Bile duct (tissue), 1 donor: Measurements from ENCODE around the genes TMBIM4, HELB and DYRK2.

- PRO-cap: unidirectional peak, minus-strand start at chr12:63845126
Measured at GRCh38 chr12:63844949-63845259, 404 bp downstream of the SRGAP1 start.

- PRO-cap: no peak
Measured at GRCh38 chr12:63845591-63846186, 1.2 kb downstream of the SRGAP1 start.

DNA sequence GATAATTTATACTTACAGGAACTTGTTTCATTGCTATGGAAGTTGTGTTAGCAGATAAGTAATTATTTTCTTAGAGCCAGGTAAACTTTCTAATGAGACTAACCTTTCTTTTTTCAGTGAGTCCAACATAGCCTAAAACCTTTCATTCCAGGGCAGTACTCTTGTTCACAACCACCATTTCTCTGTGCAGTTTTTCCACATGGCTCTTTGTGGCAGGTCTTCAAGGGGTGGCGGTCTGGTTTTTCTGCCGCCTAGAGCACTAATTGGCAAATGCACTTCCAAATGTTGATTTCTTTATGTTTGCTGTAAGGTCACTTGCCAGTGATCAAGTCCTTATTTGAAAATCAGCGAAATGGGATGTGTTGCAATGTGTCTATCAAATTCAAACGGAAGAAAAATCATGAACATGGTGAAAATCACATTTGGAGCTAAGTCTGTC lies 1.7 kb downstream of the SRGAP1 start:
- PRO-cap: no peak

GRCh38 chr12:63917849-63918135 lies 73.3 kb downstream of the SRGAP1 start:
- PRO-cap: no peak

GRCh38 chr12:63940190-63940844 lies 95.8 kb downstream of the SRGAP1 start:
- PRO-cap: no peak

- PRO-cap: no peak
Measured at GRCh38 chr12:64596295-64596834, 13.9 kb upstream of the RASSF3 start.

GRCh38 chr12:64611869-64612333 lies 1.6 kb downstream of the RASSF3 start:
- PRO-cap: no peak

DNA sequence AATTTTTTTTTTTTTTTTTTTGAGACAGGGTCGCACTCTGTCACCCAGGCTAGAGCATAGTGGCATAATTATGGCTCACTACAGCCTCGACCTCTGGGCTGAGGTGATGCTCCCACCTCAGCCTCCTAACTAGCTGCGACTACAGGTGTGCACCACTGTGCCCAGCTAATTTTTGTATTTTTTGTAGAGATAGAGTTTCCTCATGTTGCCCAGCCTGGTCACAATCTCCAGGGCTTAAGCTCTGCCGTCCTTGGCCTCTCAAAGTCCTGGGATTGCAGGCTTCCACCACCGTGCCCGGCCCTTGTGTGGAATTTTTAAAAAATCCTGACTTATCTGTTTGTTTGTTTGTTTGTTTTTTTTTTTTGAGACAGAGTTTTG lies 73.8 kb downstream of the RASSF3 start:
- PRO-cap: no peak

- PRO-cap: no peak
Measured at GRCh38 chr12:64796071-64796694, 28.3 kb upstream of the TBC1D30 start.

DNA sequence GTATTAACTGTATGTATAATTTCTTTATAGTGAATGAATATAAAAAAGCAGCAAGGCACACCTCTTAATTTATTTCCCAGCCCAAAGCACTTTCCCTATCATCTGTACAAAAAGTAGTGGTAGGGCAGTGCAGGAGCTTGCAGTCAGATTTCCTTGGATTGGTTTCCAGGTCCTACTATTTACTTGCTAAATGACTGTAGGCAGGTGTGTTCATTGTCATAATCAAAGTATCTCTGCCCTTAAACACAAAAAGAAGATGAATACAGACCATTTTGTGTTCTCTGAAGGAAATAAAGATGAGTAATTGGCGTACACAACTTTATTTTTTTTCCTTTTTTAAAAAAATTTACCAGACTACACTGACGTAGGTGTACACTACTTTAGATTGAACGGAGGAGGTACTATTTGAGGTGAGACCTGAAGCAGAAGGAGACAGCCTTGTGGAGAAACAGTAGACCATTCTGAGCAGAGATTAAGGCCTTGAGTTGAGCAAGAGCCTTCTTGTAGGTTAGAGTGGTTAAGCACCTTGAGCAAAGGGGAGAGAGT lies 2.3 kb downstream of the LEMD3 start:
- PRO-cap: no peak

GRCh38 chr12:65640348-65641020 lies 183.8 kb upstream of the HMGA2 start:
- PRO-cap: no peak

- PRO-cap: no peak
Measured at GRCh38 chr12:65740972-65741981, 83.0 kb upstream of the HMGA2 start.

- PRO-cap: unidirectional peak, minus-strand start at chr12:65742566
Measured at GRCh38 chr12:65741982-65743094, 81.9 kb upstream of the HMGA2 start.

DNA sequence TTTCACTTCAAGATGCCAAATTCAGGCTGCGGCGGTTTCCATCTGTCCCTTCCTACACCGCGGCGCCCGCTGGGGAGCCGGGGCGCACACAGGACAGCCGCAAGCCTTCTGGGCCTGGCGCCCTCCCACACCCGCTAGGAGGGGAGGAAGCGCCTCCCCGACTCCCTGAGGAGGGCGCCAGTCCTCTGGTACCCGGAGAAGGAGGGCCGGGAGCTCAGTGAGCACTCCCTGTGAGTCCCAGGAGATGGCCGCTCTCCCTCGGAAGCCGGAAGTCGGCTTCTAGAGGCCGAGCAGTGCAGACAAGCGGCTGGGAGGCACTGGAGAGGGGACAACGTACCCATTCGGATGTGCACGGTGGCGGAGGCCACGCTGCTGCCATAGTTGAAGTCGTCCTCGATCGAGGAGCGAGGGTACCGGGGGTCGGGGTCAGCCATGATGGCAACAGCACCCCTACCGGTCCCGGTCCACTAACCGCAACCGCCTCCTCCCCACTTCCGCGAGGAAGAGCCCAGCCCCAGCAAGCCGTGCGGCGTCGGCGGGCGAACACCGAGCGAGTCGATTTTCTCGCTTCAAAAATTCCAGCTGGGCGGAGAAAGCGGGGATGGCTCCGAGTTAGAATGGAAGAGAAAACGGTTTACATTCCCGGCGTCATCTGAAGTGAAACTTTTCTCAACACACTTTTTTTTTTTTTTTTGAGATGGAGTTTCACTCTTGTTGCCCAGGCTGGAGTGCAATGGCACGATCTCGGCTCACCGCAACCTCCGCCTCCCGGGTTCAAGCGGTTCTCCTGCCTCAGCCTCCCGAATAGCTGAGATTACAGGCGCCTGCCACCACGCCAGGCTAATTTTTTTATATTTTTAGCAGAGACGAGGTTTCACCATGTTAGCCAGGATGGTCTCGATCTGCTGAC lies at the start of gene TMBIM4:
TSS of gene TMBIM4 (minus strand) at position 479 of the 910 bp plus-strand sequence.
- PRO-cap: bidirectional peak, plus-strand start at position 195 of the sequence, minus-strand start at position 164 of the sequence; bidirectional peak, plus-strand start at position 520 of the sequence, minus-strand start at position 469 of the sequence

GRCh38 chr12:66301973-66303179 lies at the start of gene HELB:
TSS of gene HELB (plus strand) at chr12:66302493.
- PRO-cap: bidirectional peak, plus-strand start at chr12:66302575, minus-strand start at chr12:66302329; unidirectional peak, minus-strand start at chr12:66302925

- PRO-cap: no peak
Measured at GRCh38 chr12:67031950-67032590, 237.1 kb upstream of the CAND1 start.

DNA sequence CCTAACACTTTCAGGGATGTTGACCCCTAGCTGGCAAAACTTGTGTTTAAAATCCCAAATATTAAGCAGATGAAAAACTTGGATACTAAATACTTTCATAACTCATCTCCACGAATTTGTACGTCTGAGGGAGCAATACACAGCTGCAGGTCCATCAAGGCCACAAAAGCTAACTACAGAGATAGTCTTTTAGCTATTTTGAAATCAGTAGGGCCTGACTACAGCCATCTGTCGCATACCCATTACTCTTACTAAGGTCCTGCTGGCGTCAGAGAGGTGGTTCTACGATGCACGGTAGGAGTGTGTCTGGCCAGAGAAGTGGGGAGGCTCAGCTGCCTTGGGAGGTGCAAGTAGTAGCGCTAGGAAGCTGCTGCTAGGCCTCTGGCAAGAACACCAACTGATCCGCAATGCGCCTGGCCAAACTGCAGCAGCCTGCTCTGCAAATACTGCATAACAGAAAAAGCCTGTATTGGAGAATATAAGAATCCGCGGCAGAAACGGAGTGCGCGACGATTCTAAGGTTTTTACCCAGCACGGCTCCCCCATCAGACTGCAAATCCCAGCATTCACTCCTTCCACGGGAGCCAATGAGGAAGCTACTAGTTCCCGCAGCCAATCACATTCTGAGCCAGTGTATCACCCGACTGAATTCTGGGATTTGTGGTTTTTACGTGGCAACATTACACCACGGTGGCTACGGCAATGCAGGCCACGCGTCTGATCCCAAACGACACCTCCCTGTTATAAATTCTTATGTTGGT lies 747 bp upstream of the CAND1 start:
- PRO-cap: bidirectional peak, plus-strand start at position 680 of the sequence, minus-strand start at position 552 of the sequence

GRCh38 chr12:67354476-67354779 lies 85.3 kb downstream of the CAND1 start:
- PRO-cap: no peak

- PRO-cap: bidirectional peak, plus-strand start at chr12:67648749, minus-strand start at chr12:67648588
Measured at GRCh38 chr12:67648668-67648857, at the start of gene DYRK2. TSS of gene DYRK2 (plus strand) at chr12:67648745.

GRCh38 chr12:67649461-67650543 lies 1.3 kb downstream of the DYRK2 start:
- PRO-cap: bidirectional peak, plus-strand start at chr12:67650336, minus-strand start at chr12:67650109